Endothelial cell (in vitro differentiated cells): ENCODE measurements around a stretch of chr19.

GRCh38 chr19:3358336-3358893, 8.0 kb upstream of the NFIC start:
- PRO-cap: no peak

GRCh38 chr19:3369088-3370113, 3.0 kb downstream of the NFIC start:
- PRO-cap: no peak

DNA sequence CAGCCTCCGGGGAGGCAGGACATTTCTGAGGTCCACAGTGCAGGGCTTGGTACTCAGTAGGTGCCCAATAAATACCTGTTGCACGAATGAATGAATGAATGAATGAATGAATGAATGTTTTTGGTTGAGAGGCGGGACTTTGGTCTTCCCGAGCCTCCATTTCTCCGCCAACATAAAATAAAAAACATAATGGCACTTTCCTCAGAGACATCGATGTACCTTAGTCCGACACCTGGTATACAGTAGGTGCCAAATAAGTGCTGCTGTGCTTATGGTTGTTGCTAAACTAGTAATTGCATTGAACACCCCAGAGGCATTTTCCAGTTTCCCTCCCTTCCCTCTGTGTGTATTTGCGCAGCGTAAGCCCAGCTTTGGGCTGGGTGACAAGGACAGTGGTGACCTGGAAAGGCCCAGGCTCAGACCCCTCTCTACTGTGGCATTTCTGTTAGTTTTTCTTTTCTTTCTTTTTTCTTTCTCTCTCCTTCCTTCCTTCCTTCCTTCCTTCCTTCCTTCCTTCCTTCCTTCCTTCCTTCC, 5.1 kb downstream of the NFIC start:
- PRO-cap: no peak

DNA sequence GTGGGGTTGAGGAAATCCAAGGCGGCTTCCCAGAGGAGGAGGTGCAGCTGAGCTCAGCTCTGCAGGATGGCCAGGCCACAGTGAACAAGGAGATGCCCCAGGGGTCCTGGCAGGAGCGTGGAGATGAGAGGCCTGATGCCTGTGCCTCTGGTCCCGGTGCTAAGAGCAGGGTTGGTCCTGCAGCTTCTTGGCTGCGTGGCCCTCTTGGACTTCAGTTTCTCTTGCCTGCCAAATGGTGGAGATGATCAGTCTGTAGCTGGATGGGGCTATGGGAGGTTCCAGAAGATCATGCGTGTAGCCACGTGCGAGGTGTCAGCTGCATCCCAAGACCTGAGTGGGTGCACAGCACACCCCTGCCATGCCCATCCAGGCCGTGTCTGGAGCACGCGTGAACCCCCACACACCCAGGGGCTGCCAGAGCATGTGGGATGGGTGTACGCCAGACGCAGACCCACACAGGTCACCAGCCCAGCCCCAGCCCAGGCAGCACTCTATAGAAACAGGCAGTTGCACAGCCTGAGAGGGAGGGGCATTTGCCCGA, 17.0 kb downstream of the NFIC start:
- PRO-cap: no peak

GRCh38 chr19:3453987-3454744, 26.2 kb downstream of the SMIM24 start:
- PRO-cap: no peak

DNA sequence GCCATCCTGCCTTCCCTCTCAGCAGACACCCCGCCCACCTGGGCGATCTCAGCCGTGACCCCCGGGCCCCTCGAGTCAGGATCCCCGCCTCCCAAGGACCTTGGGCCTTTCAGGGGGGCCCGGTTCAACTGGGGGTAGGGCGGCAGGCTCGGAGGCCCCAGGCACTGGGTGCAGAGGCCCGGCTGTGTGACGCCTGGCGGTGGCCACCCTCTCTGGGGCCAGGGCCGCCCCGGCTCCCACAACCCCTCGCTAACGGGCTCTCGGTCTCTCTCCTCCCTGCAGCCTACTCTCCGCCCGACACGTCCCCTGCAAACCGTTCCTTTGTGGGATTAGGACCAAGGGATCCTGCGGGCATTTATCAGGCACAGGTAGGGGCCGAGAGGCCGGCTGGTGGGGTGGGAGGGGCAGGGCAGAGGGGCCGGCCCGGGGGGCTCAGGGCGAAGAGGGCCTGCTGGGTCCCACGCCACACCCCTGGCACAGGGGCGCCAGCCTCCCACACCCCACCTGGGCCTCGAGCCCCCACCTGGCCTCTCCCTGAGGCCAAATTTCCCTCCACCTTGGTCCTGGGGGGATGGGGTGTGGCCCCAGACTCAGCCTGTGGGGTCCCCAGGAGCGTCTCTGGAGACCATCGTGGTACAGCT, 23.9 kb downstream of the SMIM24 start:
- PRO-cap: no peak

- PRO-cap: no peak
Measured at GRCh38 chr19:3457396-3457742, 23.0 kb downstream of the SMIM24 start.

- PRO-cap: no peak
Measured at GRCh38 chr19:3466664-3467538, 13.4 kb downstream of the SMIM24 start.

DNA sequence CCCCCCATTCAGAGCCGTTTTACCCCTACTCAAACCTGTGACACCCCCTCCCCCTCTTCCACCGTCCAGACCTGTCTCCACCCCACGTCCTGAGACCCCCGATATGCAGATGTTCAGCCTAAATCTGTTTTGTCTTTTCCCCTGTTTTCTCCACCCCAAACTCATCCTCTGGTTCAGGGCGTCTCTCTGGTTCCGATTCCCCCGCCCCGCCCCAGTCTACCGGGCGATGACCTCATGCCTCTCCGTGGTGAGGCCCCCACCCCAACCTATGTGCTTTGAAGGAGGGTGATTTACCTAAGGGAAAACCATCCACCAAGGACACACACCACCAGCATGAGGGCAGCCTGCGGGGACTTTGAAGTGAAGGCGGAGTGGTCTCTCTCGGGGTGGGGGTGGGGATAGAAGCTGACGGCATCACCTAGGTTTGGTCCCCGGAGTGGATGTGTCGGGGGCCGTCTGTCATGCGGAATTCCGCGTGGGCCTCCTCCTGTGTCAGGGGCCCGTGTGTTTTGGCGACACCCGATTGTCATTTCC, 1.3 kb downstream of the FZR1 start:
- PRO-cap: unidirectional peak, minus-strand start at position 188 of the sequence

- PRO-cap: no peak
Measured at GRCh38 chr19:3527884-3528855, 10.8 kb upstream of the TEKTIP1 start.

- PRO-cap: no peak
Measured at GRCh38 chr19:3543980-3545119, 5.4 kb downstream of the TEKTIP1 start.

DNA sequence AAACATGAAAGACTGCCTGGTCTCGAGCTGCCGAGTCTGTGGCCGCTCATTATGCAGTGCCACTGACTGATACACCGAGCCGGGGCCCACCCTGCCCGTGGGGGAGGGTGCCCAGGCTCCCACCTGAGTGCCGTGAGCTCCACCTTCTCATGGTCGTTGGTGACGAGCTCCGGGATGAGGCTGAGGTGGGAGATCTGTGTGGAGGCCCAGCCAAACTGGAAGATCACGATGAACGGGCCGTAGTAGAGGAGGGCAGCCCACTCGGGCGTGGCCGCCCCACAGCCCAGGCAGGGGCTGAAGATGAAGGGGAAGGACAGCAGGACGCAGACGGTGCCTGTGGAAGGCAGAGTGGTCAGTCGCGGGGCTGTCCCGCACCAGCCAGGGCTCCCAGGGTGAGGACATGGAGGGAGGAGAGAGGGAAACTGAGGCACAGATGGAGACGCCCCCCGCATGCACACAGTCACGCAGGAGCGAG, 6.5 kb downstream of the MFSD12 start:
- PRO-cap: no peak

DNA sequence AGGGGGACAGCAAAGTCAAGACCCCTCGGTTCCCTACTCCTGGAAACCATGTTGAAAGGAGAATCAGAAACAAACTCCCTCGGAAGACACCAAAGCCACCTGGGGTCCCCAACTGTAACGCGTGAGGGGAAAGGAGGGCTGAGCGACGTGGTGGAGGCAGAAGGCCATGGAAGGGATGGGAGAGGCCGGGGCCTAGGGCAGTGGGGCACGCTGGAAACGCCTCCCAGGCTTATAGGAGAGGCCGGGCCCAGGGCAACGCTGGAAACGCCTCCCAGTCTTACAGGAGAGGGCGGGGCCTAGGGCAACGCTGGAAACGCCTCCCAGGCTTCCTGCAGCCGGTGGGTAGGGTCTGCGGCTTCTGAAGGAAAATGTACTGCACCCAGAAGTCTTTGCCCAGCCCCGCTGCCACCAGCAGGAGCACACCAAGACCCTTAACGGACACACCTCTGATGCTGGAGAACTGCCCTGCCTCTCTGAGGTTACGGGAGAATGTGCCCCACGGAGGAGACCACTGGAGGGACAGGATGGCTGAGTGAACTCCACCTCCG, 9.2 kb downstream of the CACTIN start:
- PRO-cap: no peak

DNA sequence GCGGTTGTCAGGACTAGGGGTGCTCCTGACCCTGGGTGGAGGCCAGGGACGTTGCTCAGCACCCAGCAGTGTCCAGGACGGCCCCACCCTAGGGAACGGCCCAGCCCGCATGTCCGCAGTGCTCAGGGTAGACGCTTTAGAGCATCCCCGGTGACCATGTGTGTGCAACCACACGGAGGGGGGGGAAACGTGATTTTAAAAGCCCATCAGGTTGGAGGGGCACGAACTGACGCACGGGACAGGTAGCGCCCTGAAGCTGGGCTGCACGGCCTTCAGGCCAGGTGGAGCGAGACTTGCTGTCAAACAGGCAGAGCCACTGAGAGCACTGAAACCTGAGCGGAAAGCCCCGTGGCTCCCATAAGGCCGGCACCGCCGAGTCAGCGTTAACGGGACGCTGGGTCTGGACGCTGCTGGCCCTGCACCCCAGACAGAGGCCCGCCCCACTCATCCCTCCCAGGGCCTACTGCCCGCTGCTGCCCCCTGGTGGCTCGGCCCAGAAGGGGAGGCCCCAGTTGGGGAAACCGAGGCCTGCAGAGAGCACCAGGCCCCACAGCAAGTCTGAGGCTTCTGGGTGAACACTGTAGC, 8.2 kb downstream of the CACTIN start:
- PRO-cap: no peak

DNA sequence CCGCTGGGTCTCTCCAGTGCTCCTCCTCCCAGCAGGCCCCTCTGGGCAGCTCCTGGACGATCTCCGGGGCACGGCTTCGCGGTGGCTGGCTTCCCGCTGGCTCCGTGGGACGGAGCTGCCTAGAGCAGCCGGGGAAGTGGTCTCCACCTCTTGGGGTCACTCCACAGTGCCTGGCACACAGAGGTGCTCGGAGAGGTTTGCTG, 9.8 kb upstream of the CACTIN start:
- PRO-cap: no peak

DNA sequence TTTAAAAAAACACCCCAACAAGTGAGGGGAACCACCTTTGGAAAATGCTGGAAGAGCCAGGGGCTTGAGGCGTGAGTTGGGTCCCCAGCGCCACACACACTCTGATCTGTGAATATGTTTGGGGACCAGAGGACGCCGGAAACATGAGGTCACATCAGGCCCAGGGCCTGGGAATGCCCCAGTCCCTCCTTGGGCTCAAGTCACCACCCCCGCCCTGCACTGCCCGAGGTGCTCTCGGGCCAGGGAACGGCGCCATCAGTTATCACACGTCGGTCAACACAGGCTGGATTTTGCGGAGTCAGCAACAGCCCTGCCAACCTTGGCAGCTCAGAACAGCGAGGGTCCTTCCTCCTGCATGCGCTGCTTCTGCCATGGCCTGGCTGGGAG, 31.3 kb upstream of the CACTIN start:
- PRO-cap: no peak

GRCh38 chr19:3959375-3960220, 11.3 kb downstream of the DAPK3 start:
- PRO-cap: no peak

DNA sequence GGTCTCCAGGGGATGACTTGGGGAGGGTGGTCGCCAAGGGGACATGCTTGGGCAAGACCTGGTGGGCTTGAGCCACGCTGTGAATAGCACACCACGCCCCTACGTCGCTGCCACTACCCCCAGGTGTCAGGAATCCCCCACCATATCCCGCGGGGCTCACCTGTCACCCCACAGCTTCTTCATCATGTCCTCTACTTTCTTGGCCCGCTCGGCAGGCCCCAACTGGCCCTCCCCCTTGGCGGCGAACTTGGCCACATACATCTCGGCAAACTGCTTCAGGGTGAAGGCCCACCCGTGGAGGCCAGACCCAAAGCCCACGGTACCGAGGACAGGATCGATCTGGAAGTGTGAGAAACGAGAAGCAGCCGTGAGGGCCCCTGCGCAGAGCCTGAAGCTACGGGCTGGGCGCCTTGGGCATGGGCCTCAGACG, 3.2 kb downstream of the EEF2 start:
- PRO-cap: no peak

GRCh38 chr19:4014606-4015709, 7.4 kb downstream of the PIAS4 start:
- PRO-cap: no peak

- PRO-cap: no peak
Measured at GRCh38 chr19:4043286-4043991, 23.3 kb downstream of the ZBTB7A start.